WTC11 (cell line): Measurements from ENCODE around the gene VAMP4.

- PRO-cap = no peak
Observed at GRCh38 chr1:170537234-170537639, 5.3 kb downstream of the GORAB start.

DNA sequence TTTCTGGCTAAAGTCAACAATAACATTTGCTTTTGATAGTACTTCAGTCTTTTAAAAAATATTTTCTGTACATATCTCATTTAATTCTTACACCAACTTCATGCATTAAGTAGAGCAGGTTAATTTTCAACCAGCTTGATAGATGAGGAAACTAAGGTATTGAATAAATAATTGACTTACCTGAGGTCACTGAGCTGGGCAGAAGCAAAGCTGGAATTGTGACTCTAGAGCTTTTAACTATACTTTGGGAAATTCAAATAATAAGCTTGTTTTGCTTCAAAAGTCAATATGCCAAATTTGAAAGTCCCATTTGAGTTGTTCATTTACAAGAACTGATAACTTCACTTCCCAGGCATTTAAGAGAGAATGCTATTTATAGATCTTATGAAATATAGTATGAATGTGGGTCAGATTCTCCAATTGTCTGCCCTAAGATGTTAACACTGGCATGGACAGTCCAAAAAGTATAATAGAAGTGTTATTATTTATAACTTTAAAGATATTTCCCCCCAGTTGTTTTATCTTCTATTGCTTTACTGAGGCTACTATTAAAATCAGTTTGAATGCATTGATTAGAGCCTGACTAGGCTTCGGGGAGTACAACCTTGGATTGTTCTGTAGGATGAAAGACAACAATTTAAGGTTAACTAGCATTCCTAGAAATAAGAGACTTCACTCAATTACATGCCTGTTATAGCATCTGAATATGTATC, 6.2 kb downstream of the GORAB start:
- PRO-cap = no peak

DNA sequence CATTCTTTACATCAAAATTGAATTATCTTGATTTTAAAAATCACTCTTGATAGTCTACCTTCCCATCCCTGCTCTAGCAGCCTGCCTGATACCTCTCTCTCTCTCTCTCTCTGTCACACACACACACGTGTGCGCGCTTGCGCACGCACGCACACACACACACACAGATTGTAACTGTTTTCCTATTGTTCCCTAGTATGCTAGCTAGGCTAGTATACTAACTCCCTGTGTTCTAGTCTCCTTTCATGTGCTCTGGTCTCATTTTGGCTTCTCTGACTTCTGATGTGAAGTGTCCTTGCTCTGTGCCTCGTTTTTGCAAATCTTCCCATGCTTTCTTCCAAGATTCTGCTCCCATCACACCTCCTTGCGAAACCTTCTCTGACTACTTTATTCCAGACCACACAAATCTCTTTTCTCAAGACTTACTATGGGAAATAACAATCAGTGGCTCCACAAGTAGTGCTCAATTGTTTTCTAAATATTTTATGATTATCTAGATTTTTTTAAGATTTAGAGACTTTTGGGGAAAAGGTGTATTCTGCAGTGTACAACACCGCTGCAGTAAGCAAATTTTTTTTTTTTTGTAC, 10.3 kb downstream of the PRRX1 start:
- PRO-cap = no peak

- PRO-cap = bidirectional peak, plus-strand start at chr1:171431749, minus-strand start at chr1:171431648; bidirectional peak, plus-strand start at chr1:171432274, minus-strand start at chr1:171432072
Observed at GRCh38 chr1:171431550-171432535, 53.5 kb upstream of the PRRC2C start.

DNA sequence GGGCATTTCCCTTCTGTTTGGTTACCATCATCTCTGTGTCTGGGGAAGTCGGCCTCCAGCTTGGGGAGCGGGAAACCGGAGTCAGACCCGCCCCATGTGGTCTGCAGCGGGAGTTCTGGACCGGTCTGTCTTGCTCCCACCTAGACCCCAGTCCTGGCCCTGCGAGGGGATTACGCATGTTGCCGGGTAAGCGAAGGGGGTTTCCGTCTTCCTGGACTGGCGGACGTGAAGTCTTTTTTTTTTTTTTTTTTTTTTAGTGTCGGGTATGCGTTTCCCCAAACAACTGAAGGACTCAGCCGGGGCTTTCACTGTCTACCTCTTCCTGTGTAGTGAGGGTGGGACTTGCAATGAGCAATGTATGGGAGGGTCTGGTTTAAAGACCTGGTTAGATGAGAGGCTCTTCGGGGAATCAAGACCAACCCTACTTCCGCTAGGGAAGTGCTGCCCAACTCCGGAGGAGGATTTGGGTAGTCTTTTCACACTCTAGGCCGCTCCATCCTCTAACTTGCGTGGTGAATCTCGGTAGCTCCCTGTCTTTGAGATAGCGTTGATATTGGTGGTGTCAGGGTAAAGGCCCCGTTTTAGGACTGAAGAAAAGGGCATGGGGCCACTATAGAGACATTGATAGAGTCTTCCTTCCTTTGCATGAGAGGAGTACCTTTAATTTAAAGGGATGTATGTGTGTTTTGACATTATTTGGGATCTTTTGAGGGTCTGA, 704 bp downstream of the PRRC2C start:
- PRO-cap = bidirectional peak, plus-strand start at position 81 of the sequence, minus-strand start at position 41 of the sequence; bidirectional peak, plus-strand start at position 385 of the sequence, minus-strand start at position 331 of the sequence; unidirectional peak, minus-strand start at position 410 of the sequence

GRCh38 chr1:171653744-171654448, 1.4 kb upstream of the MYOC start:
- PRO-cap = no peak

- PRO-cap = unidirectional peak, minus-strand start at chr1:171655628
Observed at GRCh38 chr1:171655325-171655984, 3.0 kb upstream of the MYOC start.

- PRO-cap = bidirectional peak, plus-strand start at chr1:171742156, minus-strand start at chr1:171741911
Observed at GRCh38 chr1:171741690-171742288, at the start of gene VAMP4. Gene VAMP4, minus strand, starts transcription at chr1:171742065.

DNA sequence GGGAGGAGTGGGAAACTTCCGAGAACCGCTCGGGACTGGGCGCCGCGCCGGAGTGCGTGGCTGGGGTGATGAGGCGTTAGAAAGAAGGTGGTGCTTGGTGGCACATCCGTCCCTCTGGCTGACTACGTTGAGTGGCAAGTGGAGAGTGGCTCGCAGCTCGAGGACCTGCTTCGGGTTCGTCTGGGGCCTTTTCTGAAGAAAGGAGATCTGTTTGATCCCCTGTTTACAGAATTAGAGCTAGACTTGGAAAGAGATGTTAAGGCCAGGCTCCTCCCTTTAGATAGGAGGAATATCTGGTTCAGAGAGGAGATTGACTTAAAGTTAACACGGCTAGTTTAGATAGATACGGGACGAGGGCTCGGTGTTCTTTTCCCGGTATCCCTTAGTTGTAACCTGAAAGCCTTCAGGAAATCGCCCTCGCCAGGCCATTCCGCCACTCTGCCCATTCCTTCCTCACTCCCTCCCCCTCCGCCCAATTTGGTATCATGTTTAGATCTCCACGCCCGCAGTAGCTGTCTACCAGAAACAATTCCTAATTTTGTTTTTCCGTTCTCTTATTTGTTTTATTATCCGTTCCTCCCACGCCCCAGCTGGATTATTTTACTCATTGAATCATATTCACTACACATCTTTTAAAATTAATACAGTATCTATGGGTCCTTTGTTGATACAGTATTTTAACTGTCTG, 568 bp upstream of the VAMP4 start:
- PRO-cap = bidirectional peak, plus-strand start at position 121 of the sequence, minus-strand start at position 54 of the sequence

DNA sequence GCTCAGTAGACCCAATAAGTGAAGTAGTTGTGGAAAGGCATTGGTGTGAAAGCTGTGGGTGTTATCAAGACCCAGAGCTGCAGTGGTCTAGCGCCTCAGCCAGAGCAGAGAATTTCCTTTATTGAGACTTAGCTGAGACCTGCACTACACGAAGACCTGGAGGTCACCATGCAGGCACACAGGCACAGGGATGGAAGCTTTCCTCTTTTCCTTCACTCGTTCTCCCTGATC, 24.0 kb downstream of the METTL13 start:
- PRO-cap = no peak

- PRO-cap = no peak
Observed at GRCh38 chr1:172343399-172343710, 77.1 kb upstream of the C1orf105 start.

DNA sequence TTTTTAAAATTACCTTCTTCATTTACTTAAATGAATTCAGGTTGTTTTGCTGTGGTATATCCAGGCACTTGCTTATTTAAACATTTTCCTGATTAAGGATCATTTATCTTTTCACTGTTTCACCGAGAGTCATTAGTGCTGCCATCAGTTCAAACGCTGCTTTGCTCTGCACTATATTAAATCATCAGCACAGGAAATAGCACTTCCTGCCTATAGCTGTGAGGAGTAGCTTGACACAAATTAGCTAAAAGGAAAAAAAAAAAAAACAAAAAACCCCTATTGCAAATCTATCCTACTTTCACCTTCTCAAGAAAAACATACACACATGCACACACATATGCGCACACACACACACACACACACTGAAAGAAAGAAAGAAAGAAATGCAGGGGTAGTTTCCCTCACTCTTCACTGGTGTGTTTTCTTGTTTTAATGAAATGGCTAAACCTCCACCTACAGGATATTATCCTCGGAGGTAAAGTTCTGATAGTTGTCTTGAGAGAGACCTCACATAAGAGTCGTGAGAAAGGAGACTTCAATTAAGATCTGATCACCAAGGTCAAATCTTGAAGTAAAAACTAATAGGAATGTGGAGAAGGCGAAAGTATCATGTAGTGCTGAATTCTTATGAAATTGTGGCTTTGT, 39.6 kb upstream of the C1orf105 start:
- PRO-cap = no peak

DNA sequence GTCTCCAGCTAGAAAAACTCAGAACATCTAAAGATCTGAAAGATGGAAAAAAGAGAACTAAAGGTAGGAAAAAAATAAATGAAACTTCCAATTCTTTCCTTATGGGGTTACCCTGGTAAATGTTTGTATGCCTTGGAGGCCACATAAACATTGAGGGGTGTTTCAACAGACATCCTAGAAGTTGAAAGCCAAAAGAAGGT, 259 bp downstream of the C1orf105 start:
- PRO-cap = no peak

DNA sequence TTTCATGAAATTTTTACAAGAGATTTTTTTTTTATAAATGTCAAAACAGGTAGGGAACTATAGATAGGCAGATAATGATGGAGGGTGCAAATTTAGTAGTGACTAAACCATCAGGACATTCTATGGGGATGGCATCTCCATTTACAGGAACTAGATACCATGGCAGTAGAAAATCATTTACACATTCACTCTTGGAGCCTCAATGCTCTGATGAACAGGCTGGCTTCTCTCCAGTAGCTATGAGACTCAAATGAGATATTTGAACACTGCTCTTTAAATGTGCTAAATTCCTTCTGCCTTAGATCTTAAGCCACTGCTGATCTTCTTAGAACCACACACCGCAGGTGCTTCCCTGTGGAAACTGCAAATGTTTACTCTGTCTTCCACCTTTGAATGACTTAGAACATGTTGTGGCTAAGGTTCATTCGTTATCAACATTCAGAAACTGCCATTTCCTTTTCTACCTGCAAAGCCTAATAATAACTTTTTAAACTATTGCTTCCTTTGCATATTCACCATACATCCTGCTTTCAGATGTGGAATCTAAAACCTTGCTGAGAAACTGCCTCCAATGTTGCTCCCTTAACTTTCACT, 144.0 kb downstream of the TNFSF18 start:
- PRO-cap = no peak

DNA sequence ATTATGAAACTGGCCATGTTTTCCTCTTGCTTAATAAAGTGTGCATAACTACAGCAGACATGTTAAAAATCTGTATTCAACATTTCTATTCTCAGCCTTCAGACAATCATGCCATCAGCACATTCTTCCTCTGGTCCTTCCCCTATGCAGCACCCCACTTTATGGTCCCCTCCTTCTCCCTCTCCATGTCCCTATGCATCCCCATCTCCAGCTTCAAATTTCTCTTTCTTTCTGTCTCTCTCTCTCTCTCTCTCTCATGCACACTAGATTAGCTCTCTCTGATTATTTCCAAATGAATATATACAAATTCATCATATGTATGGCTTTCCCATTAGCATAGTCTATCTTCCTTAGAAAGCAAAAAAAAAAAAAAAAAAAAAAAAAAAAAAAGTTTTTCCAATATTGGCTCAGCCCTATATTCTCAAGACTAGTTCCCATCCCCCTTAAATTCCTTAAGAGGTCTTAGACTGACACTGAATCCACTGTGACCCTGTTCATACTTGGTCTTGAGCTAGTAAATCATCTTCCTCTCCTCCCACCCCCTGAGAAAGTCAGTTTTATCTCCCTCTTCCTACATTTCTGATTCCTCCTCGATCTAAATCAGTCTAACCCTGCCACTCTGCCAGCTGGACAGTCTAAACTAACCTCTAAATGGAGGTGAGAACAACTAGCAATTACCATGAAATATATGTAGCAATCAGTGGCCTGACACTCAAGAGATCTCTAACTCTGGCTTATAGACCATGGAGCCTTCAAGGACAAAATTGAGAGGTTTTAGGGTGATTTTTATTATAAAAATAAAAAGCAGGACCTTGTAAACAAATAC, 85.8 kb upstream of the PRDX6 start:
- PRO-cap = no peak

DNA sequence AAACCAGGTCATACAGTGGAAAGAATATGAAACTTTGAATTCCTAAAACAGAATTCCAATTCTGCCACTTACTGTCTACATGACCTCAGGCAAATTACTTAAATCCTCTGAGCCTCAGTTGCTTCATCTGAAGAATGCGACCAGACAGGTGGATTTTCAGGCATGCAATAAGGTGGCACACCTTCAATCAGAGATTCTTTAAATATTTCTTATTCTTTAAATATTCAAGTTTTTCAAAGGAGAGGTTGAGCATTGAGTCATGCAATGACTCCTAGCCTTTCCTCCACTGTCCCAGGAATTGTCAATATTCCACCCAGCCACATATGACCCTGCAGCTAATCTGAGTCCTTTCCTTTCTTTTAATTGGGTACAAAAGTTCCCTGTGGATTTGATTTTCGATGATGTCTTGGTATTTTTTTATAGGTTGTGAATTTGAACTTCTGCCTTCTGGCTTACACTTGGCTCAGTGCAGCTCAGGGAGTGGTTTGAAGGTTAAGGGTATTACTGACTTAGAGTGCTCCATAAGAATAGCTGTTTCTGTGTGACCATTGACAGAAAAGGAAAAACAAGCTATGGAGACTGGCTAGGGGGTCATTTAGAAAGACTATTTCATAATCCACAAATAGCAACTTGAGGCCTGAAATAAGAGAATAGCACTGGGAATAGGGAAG, 52.2 kb upstream of the PRDX6 start:
- PRO-cap = no peak

GRCh38 chr1:173439974-173440781, 37.0 kb upstream of the PRDX6 start:
- PRO-cap = no peak

DNA sequence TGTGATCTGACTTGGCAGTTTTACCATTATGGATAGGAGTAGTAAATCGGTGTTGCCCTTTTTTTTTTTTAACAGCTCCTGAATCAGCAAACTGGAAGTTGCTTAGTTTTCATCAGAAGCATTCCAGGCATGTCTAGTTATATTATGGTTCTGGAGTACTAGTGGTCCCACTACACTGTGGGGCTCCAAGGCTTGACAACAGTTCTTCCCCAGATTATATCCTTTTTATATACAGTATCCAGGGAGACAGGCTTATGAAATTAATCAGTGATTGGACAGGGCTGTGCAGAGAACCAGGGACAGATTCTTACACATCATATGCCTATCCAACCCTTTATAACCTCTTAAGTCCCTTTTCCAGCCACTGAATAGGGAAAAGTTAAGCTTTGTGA, 1.3 kb downstream of the PRDX6 start:
- PRO-cap = no peak

- PRO-cap = no peak
Observed at GRCh38 chr1:173481189-173481769, 4.1 kb downstream of the PRDX6 start.

GRCh38 chr1:173507573-173508011, 30.5 kb downstream of the PRDX6 start:
- PRO-cap = no peak